Left ventricle myocardium (tissue), 1 donor: ENCODE results near the gene MRPL32.

GRCh38 chr7:40437499-40438095 is 302.8 kb downstream of the SUGCT start:
- PRO-cap: no peak

- PRO-cap: no peak
These were observed 595.3 kb downstream of the INHBA start for GRCh38 chr7:41107623-41108028.

- PRO-cap: no peak
These were observed 3.4 kb downstream of the INHBA start for GRCh38 chr7:41699239-41700072.

GRCh38 chr7:42236976-42237115 is 163 bp downstream of the GLI3 start:
- PRO-cap: no peak

GRCh38 chr7:42262862-42263596 is 26.0 kb upstream of the GLI3 start:
- PRO-cap: unidirectional peak, plus-strand start at chr7:42263140

GRCh38 chr7:42931983-42932770 is at the start of gene MRPL32:
TSS of gene MRPL32 (plus strand) at chr7:42932376.
- PRO-cap: bidirectional peak, plus-strand start at chr7:42932384, minus-strand start at chr7:42932174

DNA sequence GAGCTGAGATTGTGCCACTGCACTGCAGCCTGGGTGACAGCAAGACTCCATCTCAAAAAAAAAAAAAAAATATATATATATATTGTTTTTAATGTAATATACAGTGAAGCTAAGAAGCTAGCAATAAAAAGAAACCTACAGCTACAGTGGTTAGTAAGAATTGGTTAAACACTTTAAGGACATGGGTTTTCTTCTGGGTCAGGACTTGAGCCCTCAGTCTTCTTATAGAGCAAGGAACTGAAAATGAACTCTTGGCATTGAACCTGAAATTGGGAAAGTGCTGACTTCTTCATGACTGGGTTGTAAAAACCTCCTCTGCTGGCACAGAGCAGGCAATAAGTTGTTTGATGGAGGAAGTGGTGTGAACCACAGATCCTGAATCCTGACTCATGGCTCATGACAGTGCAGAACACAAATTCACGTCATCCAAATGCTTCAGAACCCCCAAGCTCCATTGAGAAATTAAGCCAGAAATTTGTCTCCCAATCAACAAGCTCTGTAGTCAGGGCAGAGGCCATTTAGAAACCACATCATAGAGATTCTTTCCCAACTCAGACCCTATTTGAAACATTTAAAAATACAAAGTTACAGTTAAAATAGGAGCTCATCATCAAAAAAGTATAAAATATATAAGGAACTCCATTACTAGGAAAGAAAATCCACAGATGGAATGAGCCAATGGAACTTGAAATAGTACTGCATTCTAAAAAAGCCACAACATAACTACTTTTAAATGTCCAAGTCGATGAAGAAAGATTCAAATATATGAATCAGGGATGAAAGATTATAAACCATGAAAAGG is 10.4 kb upstream of the STK17A start:
- PRO-cap: no peak

- PRO-cap: no peak
These were observed 65.3 kb downstream of the STK17A start for GRCh38 chr7:43648213-43648641.

GRCh38 chr7:43692499-43693085 is 36.7 kb downstream of the COA1 start:
- PRO-cap: no peak

GRCh38 chr7:43693452-43693898 is 35.8 kb downstream of the COA1 start:
- PRO-cap: no peak

DNA sequence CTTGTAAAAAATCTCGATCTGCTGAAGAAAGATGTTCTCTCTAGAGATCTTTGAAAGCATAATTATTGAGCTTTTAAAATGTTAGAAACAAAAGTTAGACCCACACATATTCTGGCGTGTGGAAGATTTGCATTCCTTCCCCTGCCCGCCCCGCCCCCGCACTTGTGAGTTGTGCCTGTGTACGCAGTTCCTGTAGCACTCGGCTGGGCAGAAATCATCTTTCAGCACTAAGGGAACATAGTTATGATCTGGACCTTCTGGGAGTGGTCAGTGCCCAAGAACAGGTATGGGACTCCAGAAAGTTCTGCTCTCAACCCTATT is 5.5 kb downstream of the BLVRA start:
- PRO-cap: no peak

DNA sequence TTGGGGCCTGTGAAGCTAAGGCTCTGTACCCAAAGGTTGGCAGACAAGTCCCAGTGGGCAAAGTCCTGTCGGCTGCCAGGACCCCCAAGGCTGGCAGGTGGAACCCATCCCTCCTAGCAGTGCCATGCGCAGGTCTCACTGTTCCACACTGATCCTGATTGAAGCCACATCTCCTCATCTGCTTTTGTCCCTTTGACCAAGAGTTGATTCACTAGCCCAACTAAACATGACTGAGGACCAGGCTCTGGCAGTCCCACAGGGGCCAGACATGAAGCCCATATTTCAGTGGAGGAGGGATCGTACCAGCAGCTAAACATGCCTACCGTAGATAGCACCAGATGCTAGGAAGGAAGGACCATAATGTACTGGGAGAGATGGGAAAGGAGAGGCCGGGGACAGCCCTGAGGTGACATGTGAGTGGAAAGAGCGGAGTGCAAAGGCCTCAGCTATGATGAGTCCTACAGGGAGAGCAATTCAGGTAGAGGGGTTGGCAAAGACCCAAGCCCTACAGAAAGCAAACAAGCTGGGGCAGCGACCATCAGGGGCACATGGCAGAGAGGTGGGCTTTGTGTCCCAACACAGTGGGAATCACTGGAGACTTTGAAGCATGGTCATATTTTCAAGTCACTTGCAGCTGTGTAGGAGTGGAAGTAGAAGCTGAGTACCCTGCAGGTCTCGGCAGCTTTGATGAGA is 1.5 kb upstream of the PGAM2 start:
- PRO-cap: no peak

GRCh38 chr7:44076884-44077116 is 5.5 kb downstream of the POLM start:
- PRO-cap: no peak

- PRO-cap: no peak
These were observed 1.1 kb downstream of the POLM start for GRCh38 chr7:44081246-44081690.

GRCh38 chr7:44090200-44090604 is 7.9 kb upstream of the POLM start:
- PRO-cap: no peak

GRCh38 chr7:44140965-44141164 is 267 bp downstream of the MYL7 start:
- PRO-cap: no peak

DNA sequence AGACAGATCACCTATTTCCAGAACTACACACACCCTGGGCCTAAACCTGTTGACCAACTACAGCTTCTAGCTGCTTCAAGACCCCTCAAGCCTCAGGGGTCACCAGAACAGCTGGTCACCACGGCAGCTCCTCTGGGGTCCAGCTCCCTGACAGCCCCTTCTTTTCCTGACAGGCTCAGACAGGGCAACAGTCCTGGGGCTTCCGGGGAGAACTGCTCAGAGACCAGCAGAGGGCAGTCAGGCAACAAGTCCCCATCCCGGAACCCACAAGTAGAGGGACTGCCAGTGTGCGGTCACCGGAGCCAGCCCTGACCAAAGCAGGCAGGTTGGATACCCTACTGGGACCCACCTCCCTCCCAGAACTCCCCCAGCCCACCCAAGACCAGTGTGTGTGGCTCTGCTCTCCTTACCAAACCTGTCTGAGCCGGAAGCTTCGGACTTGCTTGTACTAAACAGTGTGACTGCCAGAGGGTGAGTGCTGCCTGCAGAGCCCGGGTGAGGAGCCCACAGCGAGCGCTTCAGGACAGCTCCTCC is 40.2 kb downstream of the YKT6 start:
- PRO-cap: no peak

DNA sequence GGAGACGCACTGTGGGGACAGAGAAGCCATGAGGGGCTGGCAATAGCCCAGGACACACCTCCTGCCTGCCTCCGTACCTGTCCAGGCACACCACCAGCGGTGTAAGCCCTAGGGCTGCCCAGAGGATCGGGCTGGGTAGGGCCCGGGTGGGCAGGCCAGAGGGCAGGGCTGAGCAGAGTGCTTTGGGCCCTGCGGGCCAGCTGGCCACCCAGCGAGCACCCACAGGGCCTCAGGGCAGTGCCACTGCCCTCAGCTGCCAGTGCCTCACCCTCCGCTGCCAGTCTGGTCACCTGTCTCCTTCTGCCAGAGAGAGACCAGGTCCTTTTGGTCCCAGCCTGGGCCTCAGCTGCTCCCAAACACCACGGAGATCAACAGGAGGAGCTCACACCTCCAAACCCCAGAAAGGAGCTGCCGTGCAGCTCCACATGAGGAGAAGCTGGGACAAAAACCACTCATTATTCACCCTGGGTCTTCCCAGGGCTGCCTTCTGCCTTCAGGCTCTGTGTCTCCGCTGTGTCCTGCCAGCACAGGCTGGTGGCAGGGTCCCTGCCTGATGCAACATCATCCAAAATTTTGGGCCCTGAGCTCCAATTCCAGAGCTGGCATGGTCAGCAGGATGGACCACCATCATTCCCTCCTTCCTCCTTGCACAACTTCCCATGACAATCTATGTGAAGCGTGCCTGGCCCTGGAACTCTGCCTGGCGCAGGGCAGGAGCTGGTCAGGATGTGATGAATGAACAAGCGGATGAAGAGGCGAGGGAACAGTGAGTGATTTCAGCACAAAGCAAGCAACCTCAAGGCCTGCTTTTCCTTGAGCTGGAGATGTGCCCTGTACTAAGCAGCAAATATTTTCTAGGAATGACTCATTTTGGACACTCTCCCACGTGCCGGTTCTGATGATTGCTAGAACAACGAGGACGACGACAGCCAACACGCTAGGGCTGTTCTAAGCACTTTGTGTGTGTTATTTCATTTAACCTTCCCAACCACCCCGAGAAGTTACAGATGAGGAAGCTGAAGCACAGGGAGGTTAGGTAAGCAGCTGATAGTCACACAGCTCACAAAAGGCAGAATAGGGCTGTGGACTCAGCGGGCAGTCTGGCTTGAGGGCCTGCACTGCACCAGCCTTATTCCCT is 58.5 kb downstream of the YKT6 start:
- PRO-cap: no peak

DNA sequence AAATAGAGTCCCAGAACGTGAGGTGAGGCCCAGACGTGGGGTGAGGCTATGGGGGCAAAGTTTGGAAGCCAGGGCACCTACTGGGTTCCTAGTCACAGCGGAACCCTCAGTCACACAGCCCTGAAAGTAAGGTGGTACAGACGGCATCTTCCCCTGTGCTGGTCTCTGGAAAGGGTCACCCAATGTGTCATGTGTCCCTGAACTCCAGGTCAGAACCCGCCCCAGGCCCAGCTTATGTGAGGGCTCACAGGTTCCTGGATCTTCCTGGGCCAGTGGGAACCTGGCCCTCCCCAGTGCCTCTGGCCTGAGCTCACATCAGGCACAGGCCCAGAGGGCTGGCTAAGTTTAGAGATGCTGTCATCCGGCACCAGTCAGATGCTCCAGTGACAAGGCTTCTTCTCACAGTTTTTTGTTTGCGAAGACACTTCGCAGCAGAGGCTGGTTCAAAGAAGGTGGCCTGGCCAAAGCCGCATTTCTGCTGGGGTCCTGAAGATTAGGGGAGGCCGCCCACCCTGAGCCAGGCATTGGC is 11.8 kb downstream of the CAMK2B start:
- PRO-cap: bidirectional peak, plus-strand start at position 424 of the sequence, minus-strand start at position 301 of the sequence

DNA sequence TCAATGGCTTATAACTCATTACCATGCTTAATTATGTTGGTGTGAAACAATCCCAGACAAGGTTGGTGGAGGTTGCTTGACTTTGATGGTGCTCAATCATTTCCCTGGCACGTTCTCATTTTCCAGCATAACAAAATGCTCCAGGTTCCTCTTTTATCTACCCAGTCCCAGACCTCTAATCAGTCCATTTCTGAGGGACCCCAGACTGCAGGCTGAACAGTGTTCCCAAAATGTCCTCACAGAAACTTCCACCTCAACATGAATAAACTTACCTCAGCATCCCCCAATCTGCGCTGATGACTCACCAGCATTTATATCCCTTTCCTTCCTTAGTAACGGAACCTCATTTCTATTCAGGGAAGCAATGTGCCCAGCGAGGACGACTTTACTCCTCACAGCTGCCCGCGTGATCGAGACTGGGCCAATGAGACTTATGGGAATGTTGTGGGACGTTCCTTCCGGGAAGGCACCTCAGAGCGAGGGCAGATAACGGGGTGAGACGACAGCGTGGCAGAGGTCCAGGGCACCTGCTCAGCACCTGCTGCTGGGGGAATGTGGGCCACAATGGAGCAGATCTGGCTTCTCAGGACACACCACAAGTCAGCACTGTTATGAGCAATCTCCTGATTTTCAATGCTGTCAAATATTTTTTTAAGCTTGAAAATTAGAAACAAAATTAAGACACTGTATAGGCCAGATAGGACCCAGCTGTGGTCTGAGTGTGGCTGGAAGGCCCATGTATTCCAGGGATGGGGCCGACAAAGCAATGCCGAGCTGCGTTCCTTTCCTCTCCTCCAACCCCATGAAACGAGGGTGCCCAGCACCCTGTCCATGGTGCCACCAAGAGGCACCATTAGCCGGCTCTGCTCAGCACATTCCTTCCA is 73.2 kb upstream of the CAMK2B start:
- PRO-cap: unidirectional peak, plus-strand start at position 469 of the sequence; unidirectional peak, plus-strand start at position 474 of the sequence; unidirectional peak, plus-strand start at position 497 of the sequence